Left lobe of liver (tissue), 1 donor: ENCODE measurements around a stretch of chr1.

DNA sequence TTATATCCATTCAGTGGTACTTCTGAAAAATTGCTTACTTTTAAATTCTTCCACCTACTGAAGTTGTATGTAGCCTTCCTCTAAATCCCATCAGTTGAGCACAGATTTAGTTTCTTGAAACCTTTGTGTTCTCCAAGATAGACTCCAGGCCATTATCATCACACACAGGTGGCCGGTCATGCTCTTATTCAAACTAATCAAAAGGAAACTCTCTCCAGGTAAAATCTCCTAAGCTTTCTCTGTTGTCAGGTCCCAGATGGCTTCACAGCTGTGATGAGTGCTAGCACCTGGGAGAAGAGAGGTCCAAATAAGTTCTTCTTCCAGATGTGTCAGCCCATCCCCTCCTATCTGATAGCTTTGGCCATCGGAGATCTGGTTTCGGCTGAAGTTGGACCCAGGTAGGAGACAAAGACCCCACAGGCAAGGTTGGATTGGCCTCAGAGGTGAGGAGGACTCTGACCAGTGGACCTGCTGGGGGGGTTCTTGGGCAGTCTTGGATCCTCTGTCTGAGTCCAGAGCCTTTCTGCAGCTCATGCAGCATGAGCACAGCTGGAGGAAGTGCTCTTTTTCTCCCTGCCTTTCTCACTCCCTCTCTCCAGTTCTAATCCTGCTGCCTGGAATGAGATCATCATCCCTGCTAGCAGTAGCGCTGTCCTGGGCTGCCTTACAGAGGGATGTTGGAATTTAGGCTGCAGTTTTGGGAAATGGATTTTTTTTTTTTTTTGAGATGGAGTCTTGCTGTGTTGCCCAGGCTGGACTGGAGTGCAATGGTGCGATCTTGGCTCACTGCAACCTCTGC, 6.9 kb downstream of the RNPEP start:
- PRO-cap, result no peak

DNA sequence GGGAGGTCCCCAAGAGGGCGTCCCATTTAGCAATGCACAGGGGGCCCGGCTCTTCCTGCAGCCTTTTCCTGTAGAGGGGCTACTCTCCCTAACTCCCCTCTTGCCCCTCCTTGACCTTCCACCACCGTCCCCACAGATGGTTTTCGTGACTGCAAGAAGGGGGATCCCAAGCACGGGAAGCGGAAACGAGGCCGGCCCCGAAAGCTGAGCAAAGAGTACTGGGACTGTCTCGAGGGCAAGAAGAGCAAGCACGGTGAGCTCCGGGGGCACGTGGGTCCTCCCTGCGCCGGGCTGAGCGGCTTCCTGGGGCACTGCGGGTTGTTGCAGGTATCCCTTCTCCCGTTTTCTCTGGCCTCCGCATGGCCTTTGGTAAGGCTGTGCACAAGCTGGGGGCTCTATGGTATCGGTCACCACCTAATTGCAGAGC, 2.7 kb downstream of the ELF3 start:
- PRO-cap, result no peak

- PRO-cap, result no peak
These were observed 18.6 kb upstream of the GPR37L1 start for GRCh38 chr1:202104017-202104602.

DNA sequence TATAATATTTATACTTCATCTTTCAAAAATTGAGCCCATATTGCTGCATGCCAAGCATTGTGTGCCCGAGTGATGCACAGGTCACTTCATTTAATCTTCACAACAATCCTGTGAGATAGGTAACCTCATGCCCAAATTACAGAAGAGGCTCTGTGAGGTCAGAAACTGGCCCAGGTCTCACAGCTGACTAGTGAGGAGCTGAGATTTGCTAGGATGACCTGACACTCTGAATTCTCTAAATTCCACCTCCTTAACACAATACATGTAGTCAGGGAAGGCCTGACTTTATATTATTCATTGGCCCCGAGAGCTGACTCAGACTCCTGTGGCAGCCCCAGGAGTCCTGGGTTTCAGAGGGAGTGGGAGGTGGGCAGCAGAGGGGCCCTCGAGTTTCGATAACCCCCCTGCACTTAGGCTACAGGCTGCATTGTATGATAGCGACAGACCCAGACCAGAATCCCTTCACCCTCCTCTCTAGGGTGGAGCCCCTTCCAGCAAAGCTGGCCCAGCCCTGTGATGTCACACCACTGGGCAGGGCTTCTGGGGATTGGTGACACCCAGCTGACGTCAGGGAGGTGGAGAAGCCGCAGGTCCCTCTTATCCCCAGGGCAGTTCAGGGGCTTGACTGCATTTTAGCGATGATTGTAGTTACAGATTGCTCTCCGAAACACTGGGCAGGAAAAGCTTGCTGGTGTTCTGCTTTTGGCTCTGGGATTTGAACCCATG, 17.1 kb upstream of the GPR37L1 start:
- PRO-cap, result bidirectional peak, plus-strand start at position 560 of the sequence, minus-strand start at position 472 of the sequence

GRCh38 chr1:202107161-202107689, 15.5 kb upstream of the GPR37L1 start:
- PRO-cap, result unidirectional peak, plus-strand start at chr1:202107515

GRCh38 chr1:202129780-202130121, 7.0 kb downstream of the GPR37L1 start:
- PRO-cap, result no peak

DNA sequence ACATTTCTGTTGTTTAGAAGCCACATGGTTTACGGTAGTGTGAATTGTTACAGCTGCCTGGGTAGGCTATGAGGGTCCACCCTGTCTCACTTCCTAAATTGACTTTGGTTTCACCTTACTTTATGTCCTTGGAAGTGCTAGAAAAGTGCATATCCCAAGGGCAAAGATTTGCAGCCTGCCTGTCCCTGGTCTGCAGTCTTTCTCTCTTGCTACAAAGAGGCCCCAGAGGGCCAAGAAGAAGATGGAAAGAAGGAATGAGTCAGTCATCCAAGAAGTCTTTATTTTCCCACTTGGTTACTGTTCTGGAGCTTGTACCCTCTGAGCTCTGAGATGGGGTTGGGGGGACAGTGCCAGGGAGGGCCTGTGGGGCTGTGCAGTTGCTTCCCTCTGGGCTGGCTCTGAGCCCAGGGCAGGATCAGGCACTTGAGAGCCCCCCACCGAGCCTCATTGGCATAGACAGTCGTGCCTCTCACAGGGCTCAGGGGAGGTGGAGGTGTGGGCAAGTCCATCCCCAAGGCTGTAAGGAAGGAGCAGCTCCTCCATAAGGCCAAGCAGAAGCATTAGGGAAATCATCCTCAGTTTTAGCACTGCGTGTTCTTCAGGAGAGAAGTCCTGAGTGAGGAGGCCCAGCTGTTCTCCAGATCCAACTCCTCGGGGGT, 2.3 kb upstream of the ARL8A start:
- PRO-cap, result no peak

DNA sequence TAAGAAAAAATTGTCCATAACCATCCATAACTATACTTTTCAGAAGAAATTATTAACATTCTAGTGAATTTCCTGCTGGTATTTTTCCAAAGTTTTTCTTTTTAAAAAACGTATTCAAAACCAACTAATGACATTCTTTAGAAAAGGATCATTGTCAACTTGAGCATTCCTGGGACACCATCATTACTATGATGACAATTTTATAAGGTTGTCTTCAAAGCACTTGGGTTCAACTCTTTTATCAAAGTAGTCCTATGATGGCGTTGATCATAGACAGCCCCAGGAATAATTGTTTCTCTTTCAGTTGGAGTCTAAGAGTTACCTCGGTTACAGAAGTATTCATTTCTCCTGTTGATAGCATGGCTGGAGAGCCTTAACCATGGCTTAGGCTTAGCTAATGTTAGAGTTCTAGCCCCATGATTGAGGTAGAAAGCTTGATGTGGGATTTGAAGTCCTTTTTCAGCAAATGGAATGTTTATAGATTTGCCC, 159.0 kb downstream of the PPP1R12B start:
- PRO-cap, result no peak

DNA sequence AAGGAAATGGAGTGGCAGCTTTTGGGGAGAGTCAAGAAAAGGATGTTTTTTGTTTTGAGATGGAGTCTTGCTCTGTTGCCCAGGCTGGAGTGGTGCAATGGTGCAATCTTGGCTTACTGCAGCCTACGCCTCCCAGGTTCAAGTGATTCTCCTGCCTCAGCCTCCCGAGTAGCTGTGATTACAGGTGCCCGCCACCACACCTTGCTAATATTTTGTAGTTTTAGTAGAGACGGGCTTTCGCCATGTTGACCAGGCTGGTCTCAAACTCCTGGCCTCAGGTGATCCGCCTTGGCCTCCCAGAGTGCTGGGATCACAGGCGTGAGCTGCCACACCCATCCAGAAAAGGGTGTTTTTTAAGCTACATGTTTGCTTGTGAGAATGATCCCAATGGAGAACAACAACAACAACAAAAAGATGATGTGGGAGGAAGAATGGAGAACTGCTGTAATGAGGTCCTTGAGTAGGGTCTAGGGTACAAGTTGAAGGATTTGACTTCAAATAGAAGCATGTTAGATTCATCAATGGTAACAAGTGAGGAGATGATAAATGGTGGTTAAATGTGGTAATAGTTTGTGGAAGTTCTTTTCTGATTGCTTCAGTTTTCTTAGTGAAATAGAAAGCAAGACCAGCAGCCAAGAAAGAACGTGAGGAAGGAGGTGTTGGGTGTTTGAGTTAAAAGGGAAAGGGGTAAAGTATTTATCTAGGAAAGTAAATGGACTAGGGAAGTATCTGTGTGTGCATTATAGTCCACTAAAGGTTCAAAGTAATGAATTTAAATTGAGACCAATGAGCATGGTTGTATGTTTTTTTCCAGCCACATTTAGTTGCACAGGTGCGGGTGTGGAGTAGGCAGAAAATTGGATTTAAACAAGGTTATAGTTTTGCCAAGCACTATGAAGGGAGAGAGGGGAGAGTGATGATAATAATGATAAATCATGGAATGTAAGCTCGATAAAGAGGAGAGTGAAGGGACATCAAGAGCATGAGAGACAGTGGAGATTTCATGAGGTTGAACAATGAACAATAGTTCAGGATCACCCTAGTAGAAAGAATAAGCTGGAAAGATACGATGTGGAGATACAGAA, 177.5 kb downstream of the PPP1R12B start:
- PRO-cap, result no peak

- PRO-cap, result no peak
These were observed 170.3 kb downstream of the SYT2 start for GRCh38 chr1:202539955-202540411.

DNA sequence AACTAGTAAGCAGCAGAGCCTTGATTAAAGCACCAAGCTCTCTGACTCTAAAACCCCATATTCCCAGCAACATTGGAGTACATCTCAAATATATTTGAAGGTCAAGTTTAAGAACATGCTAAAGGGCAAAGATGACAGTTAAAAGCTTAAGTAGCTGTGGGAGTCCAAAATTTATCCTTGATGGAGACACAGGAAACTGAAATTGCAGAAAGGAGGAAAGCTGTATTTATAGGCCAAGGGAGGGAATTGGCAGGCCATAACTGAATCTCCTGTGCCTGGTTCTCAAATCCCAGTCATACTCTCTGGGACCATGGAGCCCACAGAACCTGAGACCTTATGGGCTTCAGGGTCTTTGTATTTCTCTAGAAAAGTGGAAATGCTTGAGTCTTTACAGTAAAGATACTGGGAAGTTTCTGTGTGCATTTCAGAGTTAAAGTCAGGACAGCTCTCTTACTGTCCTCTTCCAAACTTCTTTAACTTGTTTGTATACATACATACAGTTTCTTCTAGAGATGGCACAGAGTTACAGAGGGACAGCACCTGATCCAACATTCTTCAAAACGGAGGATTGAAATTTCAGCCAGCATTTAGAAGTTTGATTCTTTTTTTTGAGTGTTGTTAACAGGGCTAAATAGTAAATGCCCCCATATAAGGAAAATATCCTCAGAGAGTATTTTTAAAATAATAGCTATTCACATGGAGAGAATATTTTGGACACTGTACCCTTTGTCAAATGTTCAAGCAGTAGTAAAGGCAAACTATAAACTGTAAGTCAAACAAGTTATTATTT, 167.7 kb downstream of the SYT2 start:
- PRO-cap, result no peak

GRCh38 chr1:202551484-202552223, 158.6 kb downstream of the SYT2 start:
- PRO-cap, result no peak

GRCh38 chr1:202593854-202594210, 116.4 kb downstream of the SYT2 start:
- PRO-cap, result no peak

GRCh38 chr1:202733251-202733954, 23.1 kb upstream of the SYT2 start:
- PRO-cap, result no peak

- PRO-cap, result no peak
These were observed 45.6 kb downstream of the KDM5B start for GRCh38 chr1:202762643-202763042.

GRCh38 chr1:202811045-202811792, 3.0 kb upstream of the KDM5B start:
- PRO-cap, result unidirectional peak, minus-strand start at chr1:202811108

GRCh38 chr1:202950948-202951212, 7.2 kb downstream of the ADIPOR1 start:
- PRO-cap, result no peak

GRCh38 chr1:203005607-203006045, 1.5 kb upstream of the TMEM183A start:
- PRO-cap, result no peak

- PRO-cap, result no peak
These were observed 980 bp downstream of the BTG2 start for GRCh38 chr1:203306028-203306970.

- PRO-cap, result no peak
These were observed 21.6 kb downstream of the BTG2 start for GRCh38 chr1:203326928-203327258.